ENCODE measurements around a stretch of chr21.

DNA sequence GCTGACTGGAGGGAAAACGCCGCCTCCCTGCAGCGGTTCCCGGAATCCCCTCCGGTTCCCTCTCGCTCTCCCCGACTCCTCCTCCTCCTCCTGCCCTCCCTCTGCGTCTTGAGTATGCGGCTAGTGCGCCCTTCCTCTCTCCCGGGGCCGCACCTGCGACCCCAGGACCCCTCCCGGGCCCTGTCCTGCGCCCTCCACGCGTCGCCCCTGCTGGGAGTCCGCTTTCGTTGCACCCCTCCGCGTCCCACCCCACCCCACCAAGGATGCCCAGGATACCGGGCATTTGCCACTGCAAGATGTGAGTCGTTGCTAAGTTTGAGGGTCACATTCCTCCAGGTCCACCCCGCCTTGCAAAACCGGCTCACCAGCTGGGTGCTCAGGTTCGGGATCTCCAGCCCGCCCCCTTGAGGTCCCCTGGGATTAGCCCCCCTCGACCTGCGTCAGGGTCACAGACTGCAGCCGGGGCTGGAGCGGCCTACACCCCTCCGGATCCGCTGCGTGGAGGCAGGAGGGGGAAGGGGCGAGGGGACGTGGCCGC lies 591 bp downstream of the IFNAR2 start:
- RAMPAGE, long total RNA, result no peak
- RRBS, result 2% methylated on average over 16 of the region's 38 CpGs

GRCh38 chr21:33260104-33260553 lies 6.0 kb upstream of the IL10RB start:
- RAMPAGE, long total RNA, result no peak
- RRBS, result no CpG with 5 or more reads among the region's 6 CpGs

DNA sequence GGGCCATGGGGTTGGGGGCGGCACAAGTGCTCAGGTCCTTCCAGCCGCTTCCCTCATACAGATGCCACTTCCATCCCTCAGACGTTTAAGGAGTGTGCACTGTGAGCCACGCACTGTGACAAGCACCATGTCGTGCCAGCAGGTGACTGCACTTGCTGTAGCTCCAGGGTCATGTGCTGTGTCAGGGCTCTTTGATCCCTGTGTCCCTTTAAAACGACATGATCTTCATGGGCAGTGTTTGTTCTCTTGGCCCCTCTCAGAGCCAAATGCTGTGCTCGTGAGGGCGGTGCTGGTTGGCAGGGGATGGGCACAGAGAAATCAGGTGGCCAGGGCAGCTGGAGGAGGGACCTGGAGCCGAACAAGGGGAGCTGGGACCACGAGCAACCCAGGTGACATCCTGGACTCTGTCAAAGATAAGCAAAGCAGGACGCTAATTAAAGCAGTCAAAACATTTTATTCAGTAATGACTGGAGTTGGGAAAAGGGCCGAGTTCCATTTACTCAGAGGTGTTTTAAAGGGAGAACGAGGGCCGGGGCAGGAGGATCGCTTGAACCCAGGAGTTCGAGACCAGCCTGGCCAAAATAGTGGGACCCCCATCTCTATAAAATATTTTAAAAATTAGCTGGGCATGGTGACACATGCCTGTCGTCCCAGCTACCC lies 20.0 kb downstream of the IL10RB start:
- RAMPAGE, long total RNA, result no peak
- RRBS, result no CpG with 5 or more reads among the region's 17 CpGs

DNA sequence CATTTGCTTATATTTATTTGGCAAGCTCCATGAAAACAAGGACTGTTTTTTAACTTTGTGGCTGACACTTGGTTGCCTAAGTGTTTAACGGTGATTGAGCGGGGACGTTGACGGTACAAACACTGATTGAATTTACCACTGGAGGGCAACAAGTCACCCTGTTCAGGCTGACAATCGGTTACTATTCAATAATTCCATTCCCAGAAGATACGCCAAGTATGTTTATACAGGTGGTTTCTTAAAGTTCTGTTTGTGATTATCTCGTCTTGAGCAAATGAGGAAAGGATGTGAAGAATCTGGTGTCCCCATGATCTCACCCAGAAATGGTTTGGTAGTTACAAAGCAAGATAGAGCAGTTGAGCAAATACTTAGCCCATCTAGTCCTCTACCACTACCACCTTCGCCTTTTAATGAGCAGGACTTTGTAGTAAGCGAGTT lies 36.1 kb downstream of the IFNAR1 start:
- RAMPAGE, long total RNA, result no peak
- RRBS, result no CpG with 5 or more reads among the region's 9 CpGs

- RAMPAGE, long total RNA, result no peak
- RRBS, result no CpG with 5 or more reads among the region's 14 CpGs
These were observed 16.5 kb downstream of the IFNGR2 start for GRCh38 chr21:33419626-33420188.

DNA sequence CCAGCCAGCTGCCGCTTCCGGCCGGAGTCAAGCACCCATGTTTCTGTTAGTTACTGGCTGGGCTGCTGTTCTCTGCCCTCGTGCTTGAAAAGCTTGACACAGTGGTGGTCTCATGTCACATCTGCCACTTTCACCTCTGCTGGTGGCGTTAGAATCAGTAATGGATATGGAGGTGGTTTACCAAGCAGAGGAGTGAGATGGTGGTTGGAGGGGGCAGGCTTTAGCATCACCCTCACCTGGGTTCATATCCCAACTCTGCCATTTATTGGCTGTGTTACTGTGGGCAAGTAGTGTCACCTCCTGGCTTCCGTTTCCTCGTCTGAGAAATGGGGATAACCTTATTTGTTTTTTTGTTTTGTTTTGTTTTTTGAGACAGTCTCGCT lies 21.2 kb downstream of the IFNGR2 start:
- RAMPAGE, long total RNA, result no peak
- RRBS, result no CpG with 5 or more reads among the region's 8 CpGs

- RAMPAGE, long total RNA, result no peak
- RRBS, result 97% methylated on average over 6 of the region's 15 CpGs
These were observed 6.8 kb downstream of the SON start for GRCh38 chr21:33549330-33550399.

- RAMPAGE, long total RNA, result no peak
- RRBS, result no CpG with 5 or more reads among the region's 13 CpGs
These were observed 16.5 kb downstream of the SON start for GRCh38 chr21:33559026-33559971.

- RAMPAGE, long total RNA, result no peak
- RRBS, result no CpG with 5 or more reads among the region's 5 CpGs
These were observed 42.6 kb downstream of the ITSN1 start for GRCh38 chr21:33684692-33685586.

DNA sequence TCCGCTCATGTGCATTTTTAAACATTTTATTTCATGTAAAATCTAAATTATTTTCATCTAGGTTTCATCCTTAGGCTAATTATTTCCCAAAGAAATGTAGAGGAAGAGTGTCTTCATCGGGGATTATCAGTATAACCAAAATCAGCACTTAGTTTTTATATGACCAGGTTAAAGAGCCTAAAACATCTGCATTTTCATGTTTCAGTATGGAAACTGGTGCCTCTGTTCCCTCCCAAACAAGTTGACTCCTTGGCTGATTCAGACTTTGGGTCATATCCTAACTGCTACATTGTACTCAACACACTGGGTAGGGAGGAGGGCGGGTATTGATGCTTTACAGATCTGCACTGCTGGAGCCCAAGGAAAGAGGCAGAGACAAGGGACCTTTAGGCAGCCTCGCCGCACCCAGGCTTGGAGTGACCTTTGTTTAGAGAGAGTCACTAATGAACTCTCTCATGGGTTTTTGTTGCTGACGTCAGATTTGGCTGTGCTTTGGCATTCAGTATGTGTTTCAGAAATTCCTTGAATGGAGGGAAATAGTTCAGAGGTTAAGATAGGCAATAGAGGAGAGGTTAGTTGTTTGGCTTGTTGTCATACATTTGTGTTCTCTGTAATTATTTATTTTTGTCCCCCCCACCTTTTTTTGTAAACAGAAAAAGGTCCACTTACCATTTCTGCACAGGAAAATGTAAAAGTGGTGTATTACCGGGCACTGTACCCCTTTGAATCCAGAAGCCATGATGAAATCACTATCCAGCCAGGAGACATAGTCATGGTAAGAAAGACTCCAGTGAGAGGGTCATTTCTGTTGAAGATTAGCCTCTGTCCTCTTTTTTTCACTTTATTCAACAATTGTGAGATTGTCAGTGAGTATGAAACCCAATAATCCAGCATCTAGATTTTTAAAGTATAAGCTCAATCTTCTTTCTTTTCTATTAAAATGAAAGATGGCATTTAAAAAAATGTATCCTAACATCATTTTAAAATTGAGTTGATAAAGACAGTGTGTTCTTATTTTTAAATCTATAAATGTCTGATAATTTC lies 116.1 kb downstream of the ATP5PO start:
- RAMPAGE, long total RNA, result no peak
- RRBS, result no CpG with 5 or more reads among the region's 7 CpGs

GRCh38 chr21:33932225-33932695 lies 16.7 kb upstream of the ATP5PO start:
- RAMPAGE, long total RNA, result no peak
- RRBS, result no CpG with 5 or more reads among the region's 4 CpGs

DNA sequence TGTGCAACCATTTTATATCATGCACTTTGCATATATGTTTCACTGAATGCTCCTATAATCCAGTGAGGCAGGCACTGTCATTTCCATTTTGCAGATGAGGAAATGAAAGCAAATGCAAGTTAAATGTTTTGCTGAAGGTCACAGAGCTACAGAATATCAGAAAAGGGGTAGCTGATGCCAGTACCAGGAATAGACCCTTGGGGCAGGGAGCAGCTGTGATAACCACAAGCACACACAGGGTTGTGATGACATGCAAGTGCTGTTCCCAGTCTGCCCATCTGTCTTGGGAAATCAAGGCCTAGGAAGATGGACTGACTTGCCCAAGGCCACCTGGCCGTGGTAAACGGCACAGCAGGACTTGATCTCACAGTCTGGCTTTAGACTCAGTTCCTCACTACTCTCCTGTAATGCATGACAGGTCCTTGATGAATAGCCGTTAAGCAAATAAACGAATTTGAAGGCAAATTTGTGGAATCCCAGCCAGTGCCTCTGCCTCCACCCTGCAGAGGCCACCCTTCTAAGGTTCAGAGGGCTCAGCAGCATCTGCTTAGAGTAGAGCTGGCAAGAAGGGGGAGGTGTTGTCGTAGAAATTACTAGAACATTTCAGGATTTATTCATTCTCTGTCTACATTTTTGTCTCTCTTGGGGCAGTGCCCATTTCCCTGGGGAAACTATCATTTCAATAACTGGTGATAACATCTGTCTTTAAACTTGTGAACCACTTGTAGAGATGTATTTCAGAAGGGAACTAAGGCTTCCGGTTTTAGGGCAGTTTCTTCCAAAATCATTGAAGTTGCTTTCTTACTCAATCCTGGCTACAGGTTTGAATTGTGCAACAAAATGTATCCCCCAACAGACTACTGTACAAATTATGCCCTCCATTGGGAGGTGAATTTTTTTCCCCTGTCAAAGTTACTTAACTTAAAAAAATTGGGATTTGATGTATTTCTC lies 53.1 kb upstream of the MRPS6 start:
- RAMPAGE, long total RNA, result no peak
- RRBS, result no CpG with 5 or more reads among the region's 6 CpGs

DNA sequence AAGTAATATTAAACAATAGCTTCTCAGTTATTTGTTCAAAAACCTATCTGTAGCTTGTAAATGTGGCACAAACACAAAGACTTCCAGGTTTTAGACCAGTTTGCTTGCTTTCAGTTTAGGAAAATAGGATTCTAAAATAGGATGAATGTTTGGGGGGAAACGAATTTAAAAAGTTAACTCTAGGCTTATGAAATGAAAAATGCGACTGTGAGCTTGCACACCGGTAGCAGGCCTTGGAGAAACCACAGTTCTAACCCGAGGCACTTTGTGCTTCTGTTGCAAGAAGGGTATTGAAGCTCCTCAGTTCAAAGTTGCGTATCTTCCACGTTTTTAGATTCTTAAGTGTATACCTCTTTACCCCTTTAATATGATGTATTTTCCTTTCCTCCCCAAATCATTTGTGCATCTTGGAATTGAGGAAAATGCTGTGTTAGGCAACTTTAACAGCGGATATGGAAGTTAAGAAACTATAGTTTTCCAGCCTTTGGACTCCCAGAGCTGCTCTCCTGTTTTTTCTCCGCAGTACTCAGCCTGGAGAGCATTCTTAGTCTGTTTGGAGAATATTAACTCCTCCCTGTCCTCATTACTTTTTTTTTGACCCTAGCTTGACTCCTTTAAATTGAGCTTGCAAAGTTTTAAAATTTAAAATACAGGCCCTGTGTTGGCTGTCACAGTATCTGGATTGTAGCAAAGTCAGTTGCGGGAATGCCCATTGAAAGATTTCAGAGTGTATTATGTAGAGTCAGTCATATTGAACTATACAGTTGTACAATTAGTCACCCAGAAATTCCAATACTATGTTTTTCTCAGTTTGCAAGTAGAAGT lies 2.5 kb downstream of the MRPS6 start:
- RAMPAGE, long total RNA, result no peak
- RRBS, result no CpG with 5 or more reads among the region's 9 CpGs

GRCh38 chr21:34129424-34129962 lies 56.1 kb downstream of the MRPS6 start:
- RAMPAGE, long total RNA, result no peak
- RRBS, result no CpG with 5 or more reads among the region's 7 CpGs

GRCh38 chr21:34159307-34159990 lies 86.1 kb downstream of the MRPS6 start:
- RAMPAGE, long total RNA, result no peak
- RRBS, result no CpG with 5 or more reads among the region's 23 CpGs

DNA sequence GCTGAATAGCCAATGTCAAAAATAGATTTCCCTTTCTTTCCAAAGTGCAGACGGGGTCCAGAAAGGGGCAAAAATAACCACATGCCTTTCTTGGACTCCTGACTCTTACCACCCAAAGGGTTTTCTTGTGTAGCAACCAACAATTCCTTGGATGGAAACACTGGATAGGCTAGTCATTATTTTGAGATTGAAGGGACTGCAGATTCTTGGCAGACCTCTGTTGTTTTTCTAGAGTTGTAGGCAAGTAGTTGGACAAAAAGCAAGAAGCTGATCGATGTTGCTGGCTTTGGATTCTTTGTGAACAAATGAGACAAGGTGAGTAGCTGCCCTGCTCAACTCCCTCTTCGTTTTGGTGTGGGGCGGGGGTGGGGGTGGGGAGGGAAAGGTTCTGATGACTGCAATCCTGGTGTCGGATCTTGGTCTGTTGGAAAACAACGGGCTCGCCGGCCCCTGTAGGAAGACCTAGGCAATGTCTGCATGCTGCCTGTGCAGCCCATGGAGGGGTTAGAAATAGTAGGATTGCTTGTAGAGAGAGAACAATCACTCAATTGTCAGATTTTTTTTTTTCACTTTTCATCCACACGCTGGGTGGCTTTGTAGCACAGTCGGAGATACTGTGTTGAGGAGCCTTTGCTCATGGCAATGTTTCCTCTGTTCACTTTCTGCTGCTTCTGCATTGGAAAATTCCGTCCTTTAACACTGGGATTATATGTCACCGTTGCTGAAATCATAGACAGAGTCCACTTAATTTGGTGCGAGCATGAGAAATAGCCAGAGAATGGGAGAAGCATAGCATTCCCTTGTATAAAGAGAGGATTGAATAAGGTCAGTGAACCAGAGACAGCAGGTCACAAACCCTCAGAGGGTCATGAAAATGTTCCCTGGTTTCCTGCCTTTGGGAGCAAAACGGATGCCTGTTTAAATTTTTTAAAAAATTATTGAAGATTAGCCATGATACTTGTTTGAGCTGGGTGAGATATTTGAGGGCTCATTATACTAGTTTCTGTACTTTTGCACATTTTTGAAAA lies 107.4 kb downstream of the MRPS6 start:
- RAMPAGE, long total RNA, result no peak
- RRBS, result no CpG with 5 or more reads among the region's 14 CpGs

DNA sequence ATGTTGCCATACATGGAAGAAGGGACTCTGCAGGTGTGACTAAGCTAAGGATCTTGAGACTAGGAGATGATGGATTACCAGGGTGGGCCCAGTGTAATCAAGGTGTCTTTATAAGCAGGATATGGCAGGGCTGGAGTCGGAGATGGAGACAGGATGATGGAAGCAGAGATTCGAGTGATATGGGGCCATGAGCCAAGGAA lies 31.1 kb upstream of the KCNE1 start:
- RAMPAGE, long total RNA, result no peak
- RRBS, result no CpG with 5 or more reads among the region's 2 CpGs

GRCh38 chr21:34583809-34584438 lies 31.0 kb downstream of the RCAN1 start:
- RAMPAGE, long total RNA, result no peak
- RRBS, result no CpG with 5 or more reads among the region's 2 CpGs

DNA sequence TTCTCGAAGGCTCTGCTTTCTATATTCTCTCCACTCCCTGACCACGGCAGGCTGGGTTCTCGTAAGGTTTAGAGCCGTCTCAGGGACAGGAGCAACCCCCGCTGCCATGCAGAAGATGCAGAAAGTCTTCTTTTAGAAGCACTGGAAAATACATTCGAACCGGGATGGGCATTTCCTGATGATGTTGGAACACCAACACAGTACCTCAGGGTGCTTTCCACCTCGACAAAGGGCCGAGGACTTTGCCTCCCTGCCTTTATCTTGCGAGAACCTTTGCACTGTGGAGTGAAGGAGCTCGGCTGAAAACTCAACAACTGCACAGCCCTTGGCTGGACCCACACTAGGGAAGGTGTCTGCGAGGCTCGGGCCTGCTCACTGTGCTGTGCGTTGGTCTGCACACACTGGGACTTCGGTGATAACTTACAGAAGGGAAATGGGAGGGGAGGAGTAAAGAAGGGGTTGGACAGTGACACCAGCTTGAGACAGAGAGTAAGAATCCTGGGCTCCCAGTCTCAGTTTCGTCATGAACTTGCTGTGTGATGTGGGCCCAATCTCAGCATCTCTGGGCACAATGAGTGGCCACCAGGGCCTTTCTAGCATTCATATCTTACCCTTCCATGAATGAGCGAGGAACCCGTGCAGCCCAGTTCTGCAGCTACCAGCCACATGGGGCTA lies 18.3 kb downstream of the RCAN1 start:
- RAMPAGE, long total RNA, result no peak
- RRBS, result no CpG with 5 or more reads among the region's 18 CpGs

DNA sequence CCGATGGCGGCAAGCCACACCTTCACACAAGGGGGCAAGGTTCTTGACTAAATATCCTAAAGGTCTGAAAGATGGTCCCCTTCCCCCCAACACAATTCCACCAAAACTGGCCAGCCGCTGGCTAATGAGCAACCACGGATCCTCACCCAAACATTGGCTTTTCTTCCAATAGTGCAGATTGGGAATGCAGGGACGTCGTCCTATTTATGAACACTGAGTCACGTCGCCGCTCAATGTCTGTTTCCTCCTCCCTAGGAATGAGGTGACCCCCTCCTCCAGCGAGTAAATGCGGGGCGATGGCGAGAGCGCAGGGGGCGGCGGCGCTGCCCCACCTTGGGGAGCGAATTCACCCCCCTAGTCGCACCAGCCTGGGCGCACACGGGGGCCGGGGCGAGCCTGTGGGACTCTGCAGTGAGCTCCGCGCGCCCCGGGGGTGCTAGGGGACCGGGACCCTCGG lies 753 bp downstream of the RCAN1 start:
- RAMPAGE, long total RNA, result no peak
- RRBS, result 3% methylated on average over 8 of the region's 29 CpGs

All from cardiac muscle cell (in vitro differentiated cells and primary cell).